Caco-2 (cell line): ENCODE measurements around a stretch of chrX.

DNA sequence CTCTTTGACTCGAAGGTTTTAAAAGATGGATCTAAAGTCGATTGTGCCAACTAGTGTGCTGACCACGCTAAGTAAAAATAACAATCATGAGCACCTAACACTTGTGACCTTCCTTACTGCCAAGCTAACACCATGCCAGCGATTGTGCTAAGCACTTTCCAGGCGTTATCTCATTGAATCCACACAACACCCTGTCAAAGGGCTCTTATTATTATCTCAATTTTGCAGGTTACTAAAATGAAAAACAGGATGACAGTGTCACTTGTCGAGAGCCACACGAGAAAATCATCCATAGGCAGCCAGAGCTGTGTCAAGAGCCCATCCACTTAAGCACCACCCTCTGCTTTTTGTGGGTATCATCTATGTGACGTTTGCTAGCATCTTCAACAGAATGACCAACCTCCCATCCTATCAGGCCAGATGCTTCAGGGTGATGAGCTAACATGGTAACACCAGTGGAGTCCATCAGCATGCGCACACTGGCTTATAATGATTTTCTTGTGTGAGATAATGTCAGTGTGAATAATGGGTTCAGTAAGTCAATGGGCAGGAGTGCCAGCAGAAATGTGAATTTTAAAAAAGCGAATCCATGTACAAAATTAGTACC is 929 bp upstream of the GAB3 start:
- PRO-cap = no peak
- RRBS = no CpG with 5 or more reads among the region's 10 CpGs

GRCh38 chrX:154929892-154930275 is 43.7 kb downstream of the F8A1 start:
- PRO-cap = no peak
- RRBS = no CpG with 5 or more reads among the region's 2 CpGs

DNA sequence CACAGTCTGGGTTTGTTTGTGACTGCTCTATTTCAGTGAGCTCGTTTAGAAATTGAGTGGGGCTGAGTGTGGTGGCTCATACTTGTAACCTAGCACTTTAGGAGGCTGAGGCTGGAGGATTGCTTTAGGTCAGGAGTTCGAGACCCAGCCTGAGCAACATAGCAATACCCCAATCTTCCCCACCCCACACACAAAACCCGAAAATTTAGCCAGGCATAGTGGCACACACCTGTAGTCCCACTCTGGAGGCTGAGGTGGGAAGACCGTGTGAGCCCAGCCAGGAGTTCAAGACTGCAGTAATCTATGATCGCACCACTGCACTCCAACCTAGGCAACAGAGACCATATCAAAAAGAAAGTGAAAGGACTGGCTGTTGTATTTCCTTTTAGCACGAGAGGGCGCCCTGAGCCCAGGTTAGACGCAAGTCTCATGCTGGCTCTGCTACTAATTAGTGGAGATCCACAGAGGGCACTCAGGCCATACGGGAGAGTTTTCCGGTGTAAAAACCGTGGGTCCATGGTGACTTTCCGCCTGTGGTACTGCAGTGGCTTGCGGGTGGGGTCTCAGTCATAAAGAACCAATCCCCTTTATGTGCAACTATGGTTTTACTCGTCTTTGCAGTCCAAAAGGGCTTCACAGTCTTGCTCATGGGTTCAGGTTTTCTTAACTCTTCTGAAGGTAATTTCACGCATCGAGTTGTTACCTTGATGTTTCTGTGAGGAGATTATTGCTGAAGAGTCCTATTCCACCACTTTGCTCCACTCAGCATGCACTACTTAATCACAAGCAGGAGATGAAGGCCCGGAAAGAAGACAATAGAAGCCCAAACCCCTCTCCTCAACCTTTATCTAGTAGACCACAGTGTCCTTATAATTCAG is 41.7 kb downstream of the F8 start:
- PRO-cap = no peak
- RRBS = no CpG with 5 or more reads among the region's 17 CpGs

GRCh38 chrX:155087039-155087570 is 15.8 kb downstream of the BRCC3 start:
- PRO-cap = no peak
- RRBS = 98% methylated on average over 5 of the region's 22 CpGs